Bile duct (tissue), 1 donor: ENCODE measurements around the genes GALP and ZNF548.

DNA sequence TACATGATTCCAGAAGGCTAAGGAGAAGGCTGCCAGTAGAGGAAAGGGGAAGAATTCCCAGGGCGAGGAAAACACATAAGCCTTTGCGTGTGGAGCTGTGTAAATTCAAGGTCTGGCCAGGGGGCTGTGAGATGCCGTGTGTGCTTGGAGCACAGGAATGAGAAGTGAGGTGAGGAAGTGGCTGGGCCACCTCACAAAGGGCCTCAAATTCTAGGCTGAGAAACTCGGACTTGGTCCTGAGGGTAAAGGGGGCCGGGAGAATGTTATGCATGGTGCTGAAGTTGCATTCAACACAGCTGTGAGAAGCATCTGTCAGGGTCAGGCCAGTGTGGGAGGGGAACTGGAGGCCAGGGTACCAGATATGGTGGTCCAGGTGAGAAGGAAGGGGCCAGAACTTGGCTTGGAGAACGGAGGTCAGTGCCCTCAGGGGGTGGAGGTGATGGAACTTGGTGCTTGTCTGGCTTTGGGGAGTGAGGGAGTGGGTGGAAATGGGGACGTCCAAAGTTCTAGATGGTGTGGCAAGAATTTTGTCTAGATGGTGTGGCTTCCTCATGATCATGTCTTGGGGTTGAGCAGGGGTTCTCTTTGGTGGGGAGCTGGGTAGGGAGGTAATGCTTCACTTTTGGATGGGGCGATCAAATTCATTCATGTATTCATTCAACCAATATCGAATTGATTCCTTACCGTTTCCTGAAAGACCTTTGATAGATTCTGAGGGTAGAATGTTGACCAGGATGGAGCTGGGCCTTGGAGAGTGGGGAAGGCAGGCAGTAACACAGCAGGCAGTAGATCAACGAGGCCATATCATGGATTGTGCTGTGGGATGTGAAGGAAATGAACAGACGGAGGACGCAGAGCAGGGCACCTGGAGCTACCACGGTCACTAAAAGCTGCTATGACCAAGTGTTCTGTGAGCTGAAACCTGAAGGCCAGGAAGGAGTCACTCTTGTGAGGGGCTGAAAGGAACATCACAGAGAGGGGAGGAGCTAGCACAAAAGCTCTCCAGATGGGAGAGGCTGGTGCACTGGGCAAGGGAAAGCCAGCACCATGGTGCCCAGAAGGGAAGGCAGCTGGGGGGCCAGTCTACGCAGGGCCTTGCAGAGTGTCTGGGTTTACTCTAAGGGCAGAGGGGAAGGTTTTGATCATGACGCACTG is 4.5 kb upstream of the ZNF580 start:
- PRO-cap = no peak

DNA sequence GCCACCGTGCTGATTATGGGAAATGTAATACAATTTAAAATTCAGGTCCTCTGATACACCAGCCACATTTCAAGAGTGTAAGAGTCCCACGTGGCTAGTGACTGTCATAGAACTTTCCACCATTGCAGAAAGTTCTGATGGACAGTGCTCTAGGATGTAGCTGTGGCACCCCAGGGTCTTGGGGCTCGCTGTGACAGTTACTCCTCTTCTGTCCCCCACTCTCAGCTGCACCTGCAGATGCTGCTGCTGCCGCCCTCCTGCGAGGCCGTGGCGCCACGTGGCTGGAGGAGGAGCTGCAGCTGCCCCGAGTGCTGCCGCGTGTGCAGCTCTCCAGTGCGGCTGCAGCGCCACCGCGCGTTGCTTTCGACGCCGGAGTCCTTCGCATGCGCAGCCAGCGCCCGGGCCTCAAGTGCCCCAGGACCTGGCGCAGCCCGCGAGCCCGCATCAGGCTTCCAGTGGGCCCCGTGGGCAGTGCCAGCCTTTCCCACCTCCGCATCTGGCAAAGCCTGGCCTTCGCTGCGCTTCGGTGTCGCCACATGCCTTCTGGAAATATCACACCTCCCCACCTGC is 816 bp upstream of the ZNF580 start:
- PRO-cap = unidirectional peak, plus-strand start at position 360 of the sequence

DNA sequence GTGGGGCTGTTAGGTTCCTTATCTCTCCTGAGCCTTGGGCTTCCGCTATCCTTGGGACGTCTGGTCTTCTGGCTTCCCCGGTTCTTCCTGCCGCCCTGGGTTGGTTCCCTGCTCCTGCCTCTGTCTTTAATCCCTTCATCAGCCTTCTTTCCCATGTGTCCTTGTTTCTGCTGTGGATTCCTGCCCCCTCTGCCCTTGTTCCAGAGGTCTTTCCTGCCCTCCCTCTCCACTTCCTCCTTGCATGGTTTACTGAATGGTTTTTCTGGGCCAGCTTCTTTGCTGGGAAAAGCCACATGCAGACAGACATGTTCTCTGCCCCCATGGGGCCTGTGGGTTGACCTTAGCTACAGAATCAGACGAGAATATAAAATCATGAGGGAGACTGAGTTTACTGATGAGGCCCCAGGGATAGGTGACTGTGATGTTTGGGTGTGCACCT is 2.6 kb downstream of the EPN1 start:
- PRO-cap = no peak

GRCh38 chr19:55687097-55687899 is 12.3 kb downstream of the EPN1 start:
- PRO-cap = no peak

DNA sequence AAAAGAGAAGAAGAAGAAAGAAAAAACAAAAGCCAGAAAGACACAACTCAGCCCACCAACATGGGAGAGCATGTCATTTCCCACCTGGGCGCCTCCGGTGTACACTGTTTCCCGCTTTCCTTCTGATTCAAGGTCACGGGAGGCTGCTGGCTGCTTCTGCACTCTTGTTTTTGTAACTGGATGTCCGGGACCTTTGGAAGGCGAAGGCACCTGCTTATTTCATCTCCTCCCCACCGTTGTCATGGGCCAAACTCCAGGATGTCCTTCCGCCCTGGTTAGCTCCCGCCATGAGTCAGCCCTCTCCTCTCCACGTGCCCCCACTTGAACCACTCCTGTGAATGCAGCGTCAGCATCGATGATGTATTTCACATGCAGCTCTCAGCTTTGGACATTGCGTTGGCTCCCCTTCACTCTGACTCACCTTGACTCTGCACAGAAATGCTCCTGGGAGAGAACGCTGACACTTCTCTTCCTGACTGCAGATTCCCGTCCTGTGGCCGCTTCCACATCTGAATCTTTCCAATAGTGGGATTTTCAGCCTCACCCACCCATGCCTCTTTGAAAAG is 5.6 kb upstream of the GALP start:
- PRO-cap = bidirectional peak, plus-strand start at position 433 of the sequence, minus-strand start at position 294 of the sequence

- PRO-cap = no peak
These were observed at the start of gene GALP for GRCh38 chr19:56175673-56176250. Gene GALP, plus strand, starts transcription at chr19:56176008.

DNA sequence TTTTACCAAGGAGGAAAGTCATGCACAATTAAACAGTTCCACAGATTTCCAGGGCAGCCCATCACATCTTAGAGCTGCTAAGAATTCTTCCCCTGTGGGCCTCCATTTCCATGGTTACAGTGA is 680 bp downstream of the ZNF667 start:
- PRO-cap = no peak

GRCh38 chr19:56566754-56567253 is 464 bp upstream of the ZNF470 start:
- PRO-cap = no peak

- PRO-cap = no peak
These were observed 125.7 kb upstream of the PEG3 start for GRCh38 chr19:56966106-56966810.

DNA sequence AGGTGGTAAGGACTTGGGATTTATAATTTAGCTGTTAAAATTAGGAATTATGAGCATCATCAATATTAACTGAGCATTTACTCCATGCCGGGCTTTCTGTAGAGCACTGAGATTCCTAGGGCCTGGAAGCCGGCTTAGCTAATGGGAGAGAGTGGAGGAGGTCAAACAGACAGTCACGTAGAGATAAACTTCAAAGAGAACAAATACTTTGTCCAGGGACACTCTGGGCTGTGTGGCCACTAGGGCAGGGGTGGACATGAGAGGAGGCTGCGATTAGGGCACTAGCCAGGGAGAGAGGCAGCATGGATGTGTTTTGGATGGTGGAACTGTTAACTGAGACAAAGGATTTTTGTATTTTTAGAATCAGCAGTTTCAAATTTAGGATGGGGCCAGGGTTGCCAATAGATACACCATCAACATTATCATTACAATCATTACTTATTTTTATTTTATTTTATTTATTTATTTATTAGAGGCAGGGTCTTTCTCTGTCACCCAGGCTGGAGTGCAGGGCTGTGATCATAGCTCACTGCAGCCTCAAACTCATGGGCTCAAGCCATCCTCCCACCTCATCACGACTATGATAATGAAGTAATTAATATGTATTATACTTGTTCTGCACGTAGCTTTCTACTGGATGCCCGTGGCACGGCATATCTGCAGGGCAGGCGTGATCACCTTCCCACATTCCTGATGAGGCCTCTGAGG is 134.5 kb upstream of the PEG3 start:
- PRO-cap = no peak

- PRO-cap = no peak
These were observed 124.4 kb upstream of the USP29 start for GRCh38 chr19:56995218-56995895.

- PRO-cap = unidirectional peak, plus-strand start at chr19:57172259
These were observed 4.7 kb upstream of the DUXA start for GRCh38 chr19:57171700-57172715.

DNA sequence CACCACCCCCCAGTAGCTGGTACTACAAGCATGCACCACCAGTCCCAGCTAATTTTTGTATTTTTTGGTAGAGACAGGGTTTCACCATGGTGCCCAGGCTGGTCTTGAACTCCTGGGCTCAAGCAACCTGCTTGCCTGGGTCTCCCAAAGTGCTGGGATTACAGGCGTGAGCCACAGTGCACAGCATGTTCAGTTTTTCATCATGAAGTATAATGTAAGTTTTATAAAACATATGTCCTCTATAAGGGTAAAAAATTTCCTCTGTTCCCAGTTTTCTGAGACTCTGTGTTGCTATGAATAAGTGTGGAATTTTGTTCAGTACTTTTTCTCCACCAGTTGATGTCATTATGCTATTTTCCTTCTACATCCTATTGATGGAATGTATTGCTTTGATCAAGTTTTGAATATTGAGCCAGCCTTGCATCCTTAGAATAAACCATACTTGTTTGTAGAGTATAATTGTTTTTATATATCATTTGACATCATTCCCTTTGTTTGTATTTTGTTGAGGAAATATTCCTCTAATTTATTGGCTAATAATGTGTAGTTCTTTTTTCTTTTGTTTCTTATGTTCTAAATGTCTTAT is 16.3 kb upstream of the AURKC start:
- PRO-cap = no peak

GRCh38 chr19:57292199-57292795 is 12.0 kb downstream of the ZNF460 start:
- PRO-cap = no peak

DNA sequence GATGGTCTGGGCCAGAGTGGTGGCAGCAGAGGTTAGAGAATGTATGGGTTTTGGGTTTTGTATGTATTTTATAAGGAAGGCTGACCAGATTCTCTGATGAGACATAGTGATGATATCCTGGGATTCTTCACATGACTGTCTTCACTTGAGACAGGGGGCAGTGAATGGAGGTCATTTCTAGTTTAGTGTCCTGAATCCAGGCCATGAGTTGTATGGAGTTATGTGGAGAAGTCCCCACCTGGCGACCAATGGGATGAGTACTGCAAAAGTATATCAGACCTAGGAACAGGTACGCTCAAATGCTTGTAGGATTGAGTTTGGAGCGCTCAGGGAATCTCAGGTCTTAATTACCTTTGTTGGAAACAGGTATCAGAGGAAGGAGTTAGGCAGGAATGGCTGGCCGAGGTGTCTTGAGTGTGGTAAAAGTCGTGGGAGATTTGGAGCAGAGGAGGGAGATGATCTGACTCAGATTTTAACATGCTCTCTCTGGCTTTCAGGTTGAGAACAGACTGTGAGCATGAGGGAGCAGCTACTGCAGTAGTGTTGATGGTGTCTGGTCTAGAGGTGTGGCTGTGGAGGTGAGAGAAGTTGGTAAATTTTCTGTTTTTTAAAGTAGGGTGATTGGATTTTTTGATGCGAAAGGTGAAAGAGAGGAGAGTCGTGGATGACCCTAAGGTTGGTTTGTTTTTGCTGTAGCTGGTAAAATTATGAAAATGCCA is 1.2 kb downstream of the ZNF304 start:
- PRO-cap = no peak

GRCh38 chr19:57389566-57390194 is at the start of gene ZNF548:
Gene ZNF548, plus strand, starts transcription at chr19:57389854.
- PRO-cap = bidirectional peak, plus-strand start at chr19:57389854, minus-strand start at chr19:57389685

GRCh38 chr19:57493228-57494248 is 6.0 kb downstream of the ZNF419 start:
- PRO-cap = no peak

- PRO-cap = no peak
These were observed 12.8 kb downstream of the ZNF550 start for GRCh38 chr19:57546545-57547548.

DNA sequence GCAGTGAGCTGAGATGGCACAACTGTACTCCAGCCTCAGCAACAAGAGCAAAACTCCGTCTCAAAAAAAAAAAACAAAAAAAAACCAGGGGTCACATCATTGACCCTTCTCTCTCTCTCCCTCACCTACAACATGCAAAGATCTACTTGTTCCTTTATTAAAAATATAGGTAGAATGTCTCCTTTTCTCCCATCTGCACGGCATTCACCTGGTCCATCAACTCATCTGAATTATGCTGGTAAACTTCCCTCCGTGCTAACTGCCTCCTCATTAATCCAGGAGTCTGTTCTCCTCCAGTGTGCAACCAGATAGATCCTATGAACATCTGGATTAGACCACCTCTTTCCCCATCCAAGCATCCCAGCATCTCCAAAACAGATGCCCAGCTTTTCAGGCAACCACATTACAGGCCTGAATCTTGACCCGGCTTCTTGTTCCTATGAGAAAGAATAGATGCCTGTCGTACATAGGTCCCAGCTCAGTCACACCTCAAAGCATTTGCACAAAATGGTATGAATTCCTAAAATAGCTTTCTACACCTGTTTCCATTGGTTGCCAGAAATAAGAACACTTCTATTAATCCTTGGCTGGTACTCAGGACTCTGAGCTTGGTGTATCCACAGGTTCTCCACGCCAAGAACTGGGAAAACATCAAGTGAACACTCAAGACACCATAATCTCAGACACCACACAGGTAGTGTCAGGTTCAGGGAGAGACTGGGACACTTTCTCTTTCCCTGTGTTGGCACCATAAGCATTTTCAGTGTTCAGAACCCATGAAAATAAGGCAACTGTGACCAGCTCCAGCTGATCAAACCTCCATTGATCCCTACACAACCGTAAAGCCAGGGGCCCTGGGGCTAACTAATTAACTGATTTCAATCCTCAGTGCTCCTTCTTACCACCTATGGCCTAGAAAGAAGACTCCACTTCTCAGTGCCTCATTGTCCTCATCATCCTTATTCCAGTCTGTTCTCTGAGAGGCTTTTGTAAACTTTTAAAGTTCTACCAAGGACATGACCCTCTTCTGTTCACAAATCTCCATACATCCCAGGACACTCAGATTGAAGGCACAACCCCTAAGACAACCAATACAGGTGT is 19.0 kb downstream of the ZNF552 start:
- PRO-cap = no peak

DNA sequence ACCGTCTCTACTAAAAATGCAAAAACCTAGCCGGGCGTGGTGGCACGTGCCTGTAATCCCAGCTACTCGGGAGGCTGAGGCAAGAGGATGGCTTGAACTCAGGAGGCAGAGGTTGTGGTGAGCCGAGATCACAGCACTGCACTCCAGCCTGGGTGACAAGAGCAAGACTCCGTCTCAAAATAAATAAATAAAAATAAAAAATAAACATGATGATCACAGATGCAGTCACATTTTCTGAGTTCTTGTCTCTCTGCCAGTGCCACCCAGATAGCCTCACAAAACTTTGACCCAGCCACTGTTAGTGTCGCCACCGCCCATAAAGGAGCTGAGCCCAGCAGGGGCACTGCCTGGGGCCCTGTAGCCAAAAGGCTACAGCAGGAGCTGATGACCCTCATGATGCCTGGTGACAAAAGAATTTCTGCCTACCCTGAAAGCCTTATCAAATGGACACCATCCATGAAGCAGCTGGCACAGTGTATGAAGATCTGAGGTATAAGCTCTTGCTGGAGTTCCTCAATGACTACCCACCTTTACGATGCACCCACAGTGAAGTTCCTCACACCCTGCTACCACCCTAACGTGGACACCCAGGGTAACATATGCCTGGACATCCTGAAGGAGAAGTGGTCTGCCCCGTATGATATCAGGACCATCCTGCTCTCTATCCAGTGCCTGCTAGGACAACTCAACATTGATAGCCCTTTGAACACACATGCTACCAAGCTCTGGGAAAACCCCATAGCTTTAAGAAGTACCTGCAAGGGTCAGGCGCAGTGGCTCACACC is 18.2 kb downstream of the ZNF587 start:
- PRO-cap = no peak